K562 (cell line): Measurements from ENCODE around the gene NDE1.

DNA sequence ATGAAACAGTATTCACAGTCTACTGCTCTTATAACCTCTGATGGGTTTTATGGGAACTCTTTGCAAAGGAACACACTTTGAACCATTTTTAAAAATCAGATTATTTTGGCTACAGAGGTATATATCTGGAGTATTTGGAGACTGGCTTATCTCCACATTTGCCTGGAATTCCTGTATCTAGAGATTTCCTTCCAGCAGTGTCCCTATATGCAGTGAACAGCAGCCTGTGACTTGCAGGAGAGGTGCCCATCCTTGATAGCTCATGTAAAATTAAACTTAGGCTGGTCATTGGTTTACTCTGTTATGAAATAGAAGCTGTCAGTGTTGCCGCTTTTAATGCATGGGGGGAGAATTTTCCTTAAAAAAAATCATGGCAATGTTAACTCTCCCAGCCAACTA lies 114.6 kb downstream of the MRTFB start:
- RAMPAGE, long total RNA: no peak
- RRBS: no CpG with 5 or more reads among the region's 1 CpG
PRO-cap:
- standard: no peak
- CoPRO, capped RNA only, 2 experiments: no peak in any of the 2 experiments
- CoPRO, capped and uncapped RNA, 2 experiments: no peak in any of the 2 experiments
- CoPRO, uncapped RNA only, 2 experiments: no peak in any of the 2 experiments
CAGE:
- cytosol, long polyA plus RNA: no peak
- long polyA plus RNA: no peak
- nucleolus, long total RNA: no peak
- nucleus, long polyA plus RNA: no peak

- RAMPAGE, long total RNA: no peak
- RRBS: no CpG with 5 or more reads among the region's 4 CpGs
PRO-cap:
- standard: no peak
- CoPRO, capped RNA only, 2 experiments: no peak in any of the 2 experiments
- CoPRO, capped and uncapped RNA, 2 experiments: no peak in any of the 2 experiments
- CoPRO, uncapped RNA only, 2 experiments: no peak in any of the 2 experiments
CAGE:
- cytosol, long polyA plus RNA: no peak
- long polyA plus RNA: no peak
- nucleolus, long total RNA: no peak
- nucleus, long polyA plus RNA: no peak
Measured at GRCh38 chr16:14190529-14191049, 119.5 kb downstream of the MRTFB start.

DNA sequence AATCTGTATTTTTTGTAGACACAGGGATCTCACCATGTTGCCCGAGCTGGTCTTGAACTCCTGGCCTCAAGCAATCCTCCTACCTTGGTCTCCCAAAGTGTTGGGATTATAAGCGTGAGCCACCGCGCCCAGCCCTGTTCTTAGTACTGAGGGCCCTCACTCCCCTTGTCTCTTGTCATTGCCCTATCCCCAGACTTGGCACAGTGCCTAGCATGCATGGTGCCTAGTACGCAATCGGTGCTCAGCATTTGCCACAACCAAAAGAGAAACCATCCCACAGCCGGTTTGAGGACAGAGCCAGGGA lies 274.2 kb downstream of the MRTFB start:
- RAMPAGE, long total RNA: no peak
- RRBS: no CpG with 5 or more reads among the region's 7 CpGs
PRO-cap:
- standard: no peak
- CoPRO, capped RNA only, 2 experiments: no peak in any of the 2 experiments
- CoPRO, capped and uncapped RNA, 2 experiments: no peak in any of the 2 experiments
- CoPRO, uncapped RNA only, 2 experiments: no peak in any of the 2 experiments
CAGE:
- cytosol, long polyA plus RNA: no peak
- long polyA plus RNA: no peak
- nucleolus, long total RNA: no peak
- nucleus, long polyA plus RNA: no peak

GRCh38 chr16:14355184-14355634 lies 274.9 kb downstream of the PARN start:
- RAMPAGE, long total RNA: no peak
- RRBS: no CpG with 5 or more reads among the region's 4 CpGs
PRO-cap:
- standard: no peak
- CoPRO, capped RNA only, 2 experiments: no peak in any of the 2 experiments
- CoPRO, capped and uncapped RNA, 2 experiments: no peak in any of the 2 experiments
- CoPRO, uncapped RNA only, 2 experiments: no peak in any of the 2 experiments
CAGE:
- cytosol, long polyA plus RNA: no peak
- long polyA plus RNA: no peak
- nucleolus, long total RNA: no peak
- nucleus, long polyA plus RNA: no peak

- RAMPAGE, long total RNA: no peak
- RRBS: no CpG with 5 or more reads among the region's 13 CpGs
PRO-cap:
- standard: no peak
- CoPRO, capped RNA only, 2 experiments: no peak in any of the 2 experiments
- CoPRO, capped and uncapped RNA, 2 experiments: no peak in any of the 2 experiments
- CoPRO, uncapped RNA only, 2 experiments: no peak in any of the 2 experiments
CAGE:
- cytosol, long polyA plus RNA: no peak
- long polyA plus RNA: no peak
- nucleolus, long total RNA: no peak
- nucleus, long polyA plus RNA: no peak
Measured at GRCh38 chr16:14370283-14370693, 259.8 kb downstream of the PARN start.

- RAMPAGE, long total RNA: no peak
- RRBS: no CpG with 5 or more reads among the region's 9 CpGs
PRO-cap:
- standard: no peak
- CoPRO, capped RNA only, 2 experiments: no peak in any of the 2 experiments
- CoPRO, capped and uncapped RNA, 2 experiments: no peak in any of the 2 experiments
- CoPRO, uncapped RNA only, 2 experiments: peak in 1 of 2 experiments; most common minus-strand start chr16:14610171 (in 1)
CAGE:
- cytosol, long polyA plus RNA: no peak
- long polyA plus RNA: no peak
- nucleolus, long total RNA: no peak
- nucleus, long polyA plus RNA: no peak
Measured at GRCh38 chr16:14609819-14610297, 20.2 kb downstream of the PARN start.

DNA sequence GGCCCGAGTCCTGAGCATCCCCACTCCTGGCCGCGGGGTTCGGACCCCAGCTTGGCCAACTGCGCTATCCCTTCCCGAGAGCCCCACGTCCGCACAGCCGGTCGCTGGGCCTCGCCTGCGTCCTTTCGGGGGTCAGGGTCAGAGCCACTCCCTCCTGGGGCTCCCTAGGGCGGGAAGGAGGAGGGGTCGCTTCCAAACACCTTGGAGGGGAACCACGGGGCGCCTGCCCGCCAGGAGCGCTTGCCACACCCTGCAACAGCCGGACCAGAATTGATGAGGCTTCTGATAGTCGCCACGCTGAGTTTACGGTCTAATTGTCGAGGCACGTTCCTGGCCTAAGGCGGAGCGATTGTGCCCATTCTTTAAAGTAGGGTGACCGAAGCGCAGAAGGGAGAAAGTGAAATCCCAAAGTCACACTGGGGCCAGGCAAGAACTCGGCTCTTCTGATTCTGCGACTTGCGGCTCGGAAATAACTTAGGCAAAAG lies 453 bp downstream of the BFAR start:
- RAMPAGE, long total RNA: no peak
- RRBS: no CpG with 5 or more reads among the region's 33 CpGs
PRO-cap:
- standard: bidirectional peak, plus-strand start at position 194 of the sequence, minus-strand start at position 127 of the sequence; bidirectional peak, plus-strand start at position 267 of the sequence, minus-strand start at position 272 of the sequence
- CoPRO, capped RNA only, 2 experiments: peak in 1 of 2 experiments; most common plus-strand start position 307 of the sequence (in 1); most common minus-strand start position 126 of the sequence (in 1)
- CoPRO, capped and uncapped RNA, 2 experiments: no peak in any of the 2 experiments
- CoPRO, uncapped RNA only, 2 experiments: no peak in any of the 2 experiments
CAGE:
- cytosol, long polyA plus RNA: no peak
- long polyA plus RNA: no peak
- nucleolus, long total RNA: no peak
- nucleus, long polyA plus RNA: no peak

GRCh38 chr16:14935220-14935588 lies 2.0 kb upstream of the NPIPA1 start:
- RAMPAGE, long total RNA: no peak
- RRBS: no CpG with 5 or more reads among the region's 13 CpGs
PRO-cap:
- standard: no peak
- CoPRO, capped RNA only, 2 experiments: no peak in any of the 2 experiments
- CoPRO, capped and uncapped RNA, 2 experiments: no peak in any of the 2 experiments
- CoPRO, uncapped RNA only, 2 experiments: no peak in any of the 2 experiments
CAGE:
- cytosol, long polyA plus RNA: no peak
- long polyA plus RNA: no peak
- nucleolus, long total RNA: no peak
- nucleus, long polyA plus RNA: no peak

- RAMPAGE, long total RNA: no peak
- RRBS: no CpG with 5 or more reads among the region's 12 CpGs
PRO-cap:
- standard: no peak
- CoPRO, capped RNA only, 2 experiments: no peak in any of the 2 experiments
- CoPRO, capped and uncapped RNA, 2 experiments: no peak in any of the 2 experiments
- CoPRO, uncapped RNA only, 2 experiments: peak in 1 of 2 experiments; most common plus-strand start chr16:15029801 (in 1); most common minus-strand start chr16:15029695 (in 1)
CAGE:
- cytosol, long polyA plus RNA: no peak
- long polyA plus RNA: no peak
- nucleolus, long total RNA: no peak
- nucleus, long polyA plus RNA: no peak
Measured at GRCh38 chr16:15029479-15030349, 26.2 kb downstream of the NTAN1 start.

- RAMPAGE, long total RNA: no peak
- RRBS: no CpG with 5 or more reads among the region's 11 CpGs
PRO-cap:
- standard: no peak
- CoPRO, capped RNA only, 2 experiments: no peak in any of the 2 experiments
- CoPRO, capped and uncapped RNA, 2 experiments: no peak in any of the 2 experiments
- CoPRO, uncapped RNA only, 2 experiments: no peak in any of the 2 experiments
CAGE:
- cytosol, long polyA plus RNA: no peak
- long polyA plus RNA: no peak
- nucleolus, long total RNA: no peak
- nucleus, long polyA plus RNA: no peak
Measured at GRCh38 chr16:15031503-15032043, 24.3 kb downstream of the NTAN1 start.

DNA sequence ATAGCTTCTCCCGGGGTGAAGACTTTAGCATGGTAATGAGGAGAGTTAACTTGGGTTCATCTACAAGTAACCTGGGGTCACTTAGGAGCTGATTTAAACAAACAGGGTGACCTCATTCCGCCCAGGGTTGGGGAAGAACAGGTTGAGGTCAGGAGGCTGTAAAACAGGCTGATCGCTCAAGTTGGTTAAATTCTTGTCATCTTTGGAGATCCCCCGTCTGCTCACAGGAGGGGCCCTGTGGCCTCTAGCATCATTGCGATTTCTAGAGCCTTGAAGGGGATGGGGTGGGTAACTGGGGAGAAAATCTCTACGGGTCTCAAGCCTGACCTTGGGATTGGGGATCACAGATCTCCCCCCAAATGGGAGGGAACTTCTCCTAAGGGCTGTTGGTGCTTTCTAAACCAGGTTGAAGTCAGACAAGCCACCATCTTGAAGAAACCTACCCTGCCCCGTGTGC lies 1.8 kb downstream of the MPV17L start:
- RAMPAGE, long total RNA: no peak
- RRBS: no CpG with 5 or more reads among the region's 7 CpGs
PRO-cap:
- standard: no peak
- CoPRO, capped RNA only, 2 experiments: no peak in any of the 2 experiments
- CoPRO, capped and uncapped RNA, 2 experiments: no peak in any of the 2 experiments
- CoPRO, uncapped RNA only, 2 experiments: no peak in any of the 2 experiments
CAGE:
- cytosol, long polyA plus RNA: no peak
- long polyA plus RNA: no peak
- nucleolus, long total RNA: no peak
- nucleus, long polyA plus RNA: no peak

DNA sequence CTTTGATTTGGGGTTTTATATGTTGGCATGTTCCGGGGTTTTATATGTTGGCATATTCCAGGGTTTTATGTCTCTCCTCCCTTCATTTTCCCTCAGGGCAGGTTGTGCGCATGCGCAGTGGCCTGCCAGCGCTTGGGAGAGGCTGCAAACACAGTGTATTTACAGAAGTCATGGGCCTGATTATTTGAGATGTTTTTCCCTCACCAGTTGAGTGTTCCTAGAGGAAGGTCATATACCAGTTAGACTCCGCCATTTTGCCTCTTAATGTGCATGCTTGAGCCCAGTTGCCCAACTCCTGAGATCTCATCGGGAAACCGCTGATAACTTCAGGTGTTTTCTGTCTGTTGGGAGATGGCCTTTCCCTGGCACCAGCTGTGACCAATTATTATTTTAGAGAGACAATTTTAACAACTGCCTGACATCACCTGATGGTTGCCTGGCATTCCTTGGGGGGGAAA lies 65.3 kb downstream of the MARF1 start:
- RAMPAGE, long total RNA: no peak
- RRBS: no CpG with 5 or more reads among the region's 7 CpGs
PRO-cap:
- standard: no peak
- CoPRO, capped RNA only, 2 experiments: no peak in any of the 2 experiments
- CoPRO, capped and uncapped RNA, 2 experiments: no peak in any of the 2 experiments
- CoPRO, uncapped RNA only, 2 experiments: no peak in any of the 2 experiments
CAGE:
- cytosol, long polyA plus RNA: no peak
- long polyA plus RNA: no peak
- nucleolus, long total RNA: no peak
- nucleus, long polyA plus RNA: no peak

- RAMPAGE, long total RNA: no peak
- RRBS: no CpG with 5 or more reads among the region's 10 CpGs
PRO-cap:
- standard: no peak
- CoPRO, capped RNA only, 2 experiments: no peak in any of the 2 experiments
- CoPRO, capped and uncapped RNA, 2 experiments: no peak in any of the 2 experiments
- CoPRO, uncapped RNA only, 2 experiments: no peak in any of the 2 experiments
CAGE:
- cytosol, long polyA plus RNA: no peak
- long polyA plus RNA: no peak
- nucleolus, long total RNA: no peak
- nucleus, long polyA plus RNA: no peak
Measured at GRCh38 chr16:15601263-15601900, 41.6 kb downstream of the MARF1 start.

GRCh38 chr16:15605983-15606722 lies 36.8 kb downstream of the MARF1 start:
- RAMPAGE, long total RNA: no peak
- RRBS: no CpG with 5 or more reads among the region's 11 CpGs
PRO-cap:
- standard: no peak
- CoPRO, capped RNA only, 2 experiments: no peak in any of the 2 experiments
- CoPRO, capped and uncapped RNA, 2 experiments: no peak in any of the 2 experiments
- CoPRO, uncapped RNA only, 2 experiments: no peak in any of the 2 experiments
CAGE:
- cytosol, long polyA plus RNA: no peak
- long polyA plus RNA: no peak
- nucleolus, long total RNA: no peak
- nucleus, long polyA plus RNA: no peak

- RAMPAGE, long total RNA: no peak
- RRBS: no CpG with 5 or more reads among the region's 11 CpGs
PRO-cap:
- standard: no peak
- CoPRO, capped RNA only, 2 experiments: no peak in any of the 2 experiments
- CoPRO, capped and uncapped RNA, 2 experiments: no peak in any of the 2 experiments
- CoPRO, uncapped RNA only, 2 experiments: no peak in any of the 2 experiments
CAGE:
- cytosol, long polyA plus RNA: no peak
- long polyA plus RNA: no peak
- nucleolus, long total RNA: no peak
- nucleus, long polyA plus RNA: no peak
Measured at GRCh38 chr16:15638903-15639648, 3.9 kb downstream of the MARF1 start.

DNA sequence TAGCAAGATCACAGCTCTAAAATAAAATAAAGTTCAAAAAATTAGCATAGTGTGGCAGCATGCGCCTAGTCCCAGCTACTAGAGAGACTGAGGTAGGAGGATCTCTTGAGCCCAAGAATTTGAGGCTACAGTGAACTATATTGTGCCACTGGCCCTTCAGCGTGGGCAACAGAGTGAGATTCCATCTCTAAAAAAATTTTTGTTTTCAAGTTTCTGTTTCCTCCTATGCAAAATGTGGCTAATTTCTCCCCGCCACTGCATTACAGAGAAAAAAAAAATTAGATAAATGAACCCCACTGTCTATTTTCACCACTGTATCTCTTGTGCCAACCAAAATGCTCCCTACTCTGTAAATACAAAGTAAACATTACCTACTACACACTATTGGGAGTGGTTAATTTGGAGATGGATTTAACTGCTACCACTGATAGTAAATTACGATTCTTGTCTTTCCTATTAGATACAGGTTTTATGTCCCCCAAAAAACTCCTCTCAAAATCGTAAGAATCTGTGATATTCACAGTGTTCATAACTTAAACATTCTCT lies 2.0 kb downstream of the MARF1 start:
- RAMPAGE, long total RNA: no peak
- RRBS: no CpG with 5 or more reads among the region's 5 CpGs
PRO-cap:
- standard: no peak
- CoPRO, capped RNA only, 2 experiments: no peak in any of the 2 experiments
- CoPRO, capped and uncapped RNA, 2 experiments: no peak in any of the 2 experiments
- CoPRO, uncapped RNA only, 2 experiments: no peak in any of the 2 experiments
CAGE:
- cytosol, long polyA plus RNA: no peak
- long polyA plus RNA: no peak
- nucleolus, long total RNA: no peak
- nucleus, long polyA plus RNA: no peak

GRCh38 chr16:15649764-15650728 lies at the start of gene NDE1:
Gene NDE1, plus strand, starts transcription at chr16:15650245.
- RAMPAGE, long total RNA: no peak
- RRBS: 2% methylated on average over 42 of the region's 84 CpGs
PRO-cap:
- standard: bidirectional peak, plus-strand start at chr16:15650263, minus-strand start at chr16:15650086
- CoPRO, capped RNA only, 2 experiments: peak in 2 of 2 experiments; most common plus-strand start chr16:15650227 (in 2); most common minus-strand start chr16:15650048 (in 1)
- CoPRO, capped and uncapped RNA, 2 experiments: peak in 2 of 2 experiments; most common plus-strand start chr16:15650247 (in 1); most common minus-strand start chr16:15650045 (in 1)
- CoPRO, uncapped RNA only, 2 experiments: no peak in any of the 2 experiments
CAGE:
- cytosol, long polyA plus RNA: no peak
- long polyA plus RNA: start-site peak on the plus strand at chr16:15650257-15650280, 64 and 104 reads in 2 replicates
- nucleolus, long total RNA: no peak
- nucleus, long polyA plus RNA: no peak

DNA sequence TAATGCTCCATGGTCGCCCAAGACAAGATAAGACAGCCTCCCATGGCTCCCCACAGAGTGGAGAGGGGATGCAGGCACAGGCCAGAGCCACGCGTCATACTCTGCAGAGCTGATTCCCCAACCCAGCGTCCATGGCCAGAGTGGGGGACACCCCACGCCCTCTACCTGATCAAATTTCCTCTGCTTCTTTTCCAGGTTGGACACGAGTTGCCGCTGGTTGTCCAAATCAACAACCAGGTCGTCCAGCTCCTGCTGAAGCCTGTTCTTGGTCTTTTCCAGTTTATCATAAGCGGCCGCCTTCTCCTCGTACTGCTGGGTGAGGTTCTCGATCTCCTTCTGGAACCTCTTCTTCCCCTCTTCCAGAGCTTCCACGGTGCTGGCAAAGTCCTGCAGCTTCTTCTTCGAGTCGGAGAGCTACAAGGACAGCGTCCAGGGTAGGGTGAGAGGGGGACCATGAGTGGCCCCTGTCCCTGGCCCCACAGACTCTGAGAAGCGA lies 74.0 kb downstream of the NDE1 start:
- RAMPAGE, long total RNA: no peak
- RRBS: no CpG with 5 or more reads among the region's 17 CpGs
PRO-cap:
- standard: no peak
- CoPRO, capped RNA only, 2 experiments: no peak in any of the 2 experiments
- CoPRO, capped and uncapped RNA, 2 experiments: no peak in any of the 2 experiments
- CoPRO, uncapped RNA only, 2 experiments: no peak in any of the 2 experiments
CAGE:
- cytosol, long polyA plus RNA: no peak
- long polyA plus RNA: no peak
- nucleolus, long total RNA: no peak
- nucleus, long polyA plus RNA: no peak

DNA sequence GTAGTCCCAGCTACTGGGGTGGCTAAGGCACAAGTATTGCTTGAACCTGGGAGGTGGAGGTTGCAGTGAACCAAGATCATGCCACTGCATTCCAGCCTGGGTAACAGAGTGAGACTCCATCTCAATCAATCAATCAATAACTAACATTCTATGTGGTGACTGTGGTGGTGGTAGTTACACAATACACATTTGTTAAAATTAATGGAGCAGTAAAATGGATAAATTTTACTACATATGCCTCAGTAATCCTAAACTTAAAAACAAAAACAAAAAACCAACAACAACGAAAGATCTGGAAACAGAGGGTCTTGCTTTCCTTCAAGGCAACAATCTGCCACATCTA lies 78.0 kb downstream of the NDE1 start:
- RAMPAGE, long total RNA: no peak
- RRBS: no CpG with 5 or more reads among the region's 1 CpG
PRO-cap:
- standard: no peak
- CoPRO, capped RNA only, 2 experiments: no peak in any of the 2 experiments
- CoPRO, capped and uncapped RNA, 2 experiments: no peak in any of the 2 experiments
- CoPRO, uncapped RNA only, 2 experiments: peak in 1 of 2 experiments; most common plus-strand start position 280 of the sequence (in 1)
CAGE:
- cytosol, long polyA plus RNA: no peak
- long polyA plus RNA: no peak
- nucleolus, long total RNA: no peak
- nucleus, long polyA plus RNA: no peak